ENCODE measurements around a stretch of chr7.

DNA sequence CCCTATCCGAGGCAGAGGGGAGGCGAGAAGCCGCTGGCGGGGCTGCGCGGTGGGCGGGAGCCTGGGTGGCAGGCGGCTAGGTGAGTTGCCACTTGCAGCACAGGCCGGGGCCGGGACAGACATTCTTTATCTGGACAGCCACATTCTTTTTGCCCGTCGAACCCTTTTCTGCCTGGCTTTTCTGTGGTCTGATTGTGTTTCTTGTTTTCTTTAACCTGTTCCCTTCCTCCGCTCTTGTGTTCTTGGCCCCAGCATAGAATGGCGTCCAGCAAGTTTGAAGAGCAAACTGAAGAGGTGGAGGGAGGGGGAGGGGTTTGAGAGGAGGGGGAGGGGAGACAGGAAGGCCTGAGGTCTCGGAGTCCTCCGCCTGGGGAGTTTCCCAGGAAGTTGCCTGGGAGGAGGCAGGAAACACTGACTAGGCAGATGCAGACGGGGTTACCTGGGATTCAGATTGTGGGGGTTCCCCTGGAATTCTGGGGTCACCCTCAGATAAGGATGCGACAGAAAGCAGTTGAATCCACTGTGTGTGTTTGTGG is 5.1 kb downstream of the SHH start:
- RRBS, result no CpG with 5 or more reads among the region's 18 CpGs

DNA sequence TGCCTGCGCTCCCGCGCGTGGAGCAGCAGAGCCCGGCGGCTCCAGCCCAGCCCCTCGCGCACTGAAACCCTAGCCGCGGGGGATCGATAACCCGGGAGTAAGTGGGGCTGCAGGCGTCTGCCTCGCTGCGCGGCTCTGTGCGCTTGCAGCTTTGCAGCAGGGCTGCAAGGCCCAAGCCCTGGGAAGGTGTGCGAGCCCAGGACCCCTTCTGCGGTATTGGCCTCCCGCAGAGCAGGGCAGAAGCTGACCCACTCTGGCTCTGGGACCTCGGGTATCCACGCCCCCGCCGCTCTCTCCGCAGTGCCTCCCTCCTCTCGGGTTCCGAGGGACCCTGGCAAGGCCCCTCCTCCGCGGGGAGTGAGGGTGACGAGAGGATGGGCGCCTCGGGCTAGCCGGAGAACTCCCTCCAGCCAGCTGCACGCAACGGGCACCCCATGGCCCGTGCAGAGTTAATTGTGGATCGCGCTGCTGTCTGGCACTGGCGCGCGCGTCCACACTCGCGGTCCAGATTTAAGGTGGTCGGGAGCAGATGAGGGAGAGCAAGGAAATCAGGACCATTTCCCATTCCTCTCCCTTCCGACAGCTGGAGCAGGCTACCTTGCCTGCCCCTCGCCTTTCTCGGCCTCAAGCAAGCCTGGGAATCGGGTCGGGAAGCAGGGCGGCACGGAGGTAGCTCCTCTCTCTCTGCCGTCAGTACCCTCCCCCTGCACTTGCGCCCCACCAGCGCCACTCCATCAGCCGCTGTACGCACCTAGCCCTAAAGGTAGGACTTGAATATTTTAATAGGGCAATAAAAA is 2.0 kb downstream of the SHH start:
- RRBS, result 2% methylated on average over 12 of the region's 57 CpGs

GRCh38 chr7:155953664-155954103 is 141.4 kb upstream of the SHH start:
- RRBS, result no CpG with 5 or more reads among the region's 12 CpGs

GRCh38 chr7:155960756-155961570 is 148.7 kb upstream of the SHH start:
- RRBS, result no CpG with 5 or more reads among the region's 18 CpGs

GRCh38 chr7:156368052-156368499 is 272.5 kb upstream of the RNF32 start:
- RRBS, result no CpG with 5 or more reads among the region's 6 CpGs

- RRBS, result 96% methylated on average over 3 of the region's 12 CpGs
These were observed 238.2 kb upstream of the RNF32 start for GRCh38 chr7:156402281-156402798.

DNA sequence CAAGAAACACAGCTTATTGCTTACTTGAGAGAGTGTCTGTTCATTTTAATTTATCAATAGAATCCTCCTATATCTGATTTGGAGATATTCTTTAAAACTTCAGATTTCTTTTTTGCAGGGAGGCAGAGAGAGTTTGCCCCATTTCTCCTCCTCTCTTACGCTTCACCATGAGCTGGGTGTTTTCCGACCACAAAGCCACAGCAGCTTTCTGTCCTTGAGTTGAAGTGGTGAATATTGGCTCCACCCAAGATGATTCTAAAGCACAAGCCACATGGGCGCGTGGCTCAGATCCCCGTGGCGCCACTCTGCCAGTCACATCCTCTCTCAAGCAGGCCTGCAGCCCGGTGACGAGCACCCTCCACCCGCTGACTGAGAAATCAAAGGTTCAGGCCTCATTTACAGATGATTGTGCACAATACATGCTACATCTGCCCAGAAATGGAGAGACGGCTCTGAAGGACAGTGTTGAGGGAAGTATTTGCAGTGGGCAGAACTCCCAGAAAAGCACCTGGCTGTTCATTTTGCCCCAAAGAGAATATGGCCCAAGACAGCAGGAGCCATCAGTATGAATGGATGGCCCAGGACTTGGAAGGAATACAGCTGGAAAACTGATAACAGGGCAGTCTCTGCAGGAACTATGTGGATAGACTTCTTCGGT is 27.6 kb upstream of the RNF32 start:
- RRBS, result no CpG with 5 or more reads among the region's 11 CpGs

DNA sequence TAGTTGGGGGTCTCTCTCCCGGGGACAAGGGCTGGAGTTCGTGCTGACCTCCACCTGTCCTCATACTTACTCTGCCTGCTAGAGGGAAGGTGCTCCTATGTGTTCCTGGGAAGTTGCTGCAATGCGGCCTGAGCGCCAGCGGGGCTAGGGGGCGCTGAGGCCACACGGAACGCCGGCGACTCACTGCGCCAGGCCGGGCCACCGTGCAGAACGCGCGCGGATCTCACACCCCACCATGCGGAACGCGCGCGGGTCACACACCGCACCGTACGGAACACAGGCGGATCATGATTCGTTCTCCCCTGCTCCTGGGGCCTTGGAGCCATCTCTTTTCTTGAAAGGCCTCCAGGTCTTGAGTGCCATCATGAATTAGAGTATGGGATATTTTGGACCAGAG is 15.9 kb upstream of the LMBR1 start:
- RRBS, result no CpG with 5 or more reads among the region's 27 CpGs

DNA sequence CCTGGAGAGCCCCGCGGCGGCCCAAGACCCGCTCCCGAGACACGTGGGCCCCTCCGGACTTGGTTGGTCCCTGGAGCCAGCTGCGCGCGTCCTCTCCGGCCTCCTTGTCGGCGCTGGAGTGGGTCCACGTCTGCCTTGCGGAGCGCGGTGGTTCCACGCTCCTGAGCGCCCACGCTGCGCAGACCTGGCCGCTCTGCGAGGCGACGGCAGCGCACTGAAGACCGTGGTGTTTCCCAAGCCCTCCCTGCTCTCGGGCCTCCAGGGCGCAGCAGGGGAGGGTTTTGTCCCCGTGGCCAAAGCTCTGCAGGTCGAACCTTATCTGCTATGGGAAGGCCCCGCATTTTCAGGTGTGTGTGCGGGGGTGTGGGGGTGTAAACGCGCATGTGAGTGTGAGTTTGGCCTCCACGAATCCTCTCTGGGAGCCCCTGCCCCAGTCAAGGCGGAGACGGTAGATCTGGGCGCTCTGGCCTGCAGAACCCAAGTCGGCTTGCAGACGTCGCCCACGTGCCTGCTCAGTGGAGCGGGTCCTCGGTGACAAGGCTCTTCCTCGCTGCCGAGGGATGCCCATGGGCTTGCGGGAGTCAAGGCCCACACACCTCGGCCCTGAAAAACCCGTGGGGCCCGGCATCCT is 613 bp upstream of the MNX1 start:
- RRBS, result 2% methylated on average over 11 of the region's 51 CpGs

GRCh38 chr7:157299639-157300616 is 36.9 kb upstream of the DNAJB6 start:
- RRBS, result no CpG with 5 or more reads among the region's 51 CpGs

DNA sequence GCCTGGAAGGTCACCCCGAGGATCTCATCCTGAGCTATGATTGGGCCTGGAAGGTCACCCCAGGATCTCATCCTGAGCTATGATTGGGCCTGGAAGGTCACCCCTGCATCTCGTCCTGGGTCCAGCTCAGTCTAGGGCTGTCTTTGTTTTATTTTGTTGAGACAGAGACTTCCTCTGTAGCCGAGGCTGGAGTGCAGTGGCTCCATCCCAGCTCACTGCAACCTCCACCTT is 16.9 kb upstream of the DNAJB6 start:
- RRBS, result no CpG with 5 or more reads among the region's 3 CpGs

GRCh38 chr7:157339855-157340646 is 3.2 kb downstream of the DNAJB6 start:
- RRBS, result no CpG with 5 or more reads among the region's 22 CpGs

GRCh38 chr7:157368939-157369748 is 32.3 kb downstream of the DNAJB6 start:
- RRBS, result no CpG with 5 or more reads among the region's 18 CpGs

DNA sequence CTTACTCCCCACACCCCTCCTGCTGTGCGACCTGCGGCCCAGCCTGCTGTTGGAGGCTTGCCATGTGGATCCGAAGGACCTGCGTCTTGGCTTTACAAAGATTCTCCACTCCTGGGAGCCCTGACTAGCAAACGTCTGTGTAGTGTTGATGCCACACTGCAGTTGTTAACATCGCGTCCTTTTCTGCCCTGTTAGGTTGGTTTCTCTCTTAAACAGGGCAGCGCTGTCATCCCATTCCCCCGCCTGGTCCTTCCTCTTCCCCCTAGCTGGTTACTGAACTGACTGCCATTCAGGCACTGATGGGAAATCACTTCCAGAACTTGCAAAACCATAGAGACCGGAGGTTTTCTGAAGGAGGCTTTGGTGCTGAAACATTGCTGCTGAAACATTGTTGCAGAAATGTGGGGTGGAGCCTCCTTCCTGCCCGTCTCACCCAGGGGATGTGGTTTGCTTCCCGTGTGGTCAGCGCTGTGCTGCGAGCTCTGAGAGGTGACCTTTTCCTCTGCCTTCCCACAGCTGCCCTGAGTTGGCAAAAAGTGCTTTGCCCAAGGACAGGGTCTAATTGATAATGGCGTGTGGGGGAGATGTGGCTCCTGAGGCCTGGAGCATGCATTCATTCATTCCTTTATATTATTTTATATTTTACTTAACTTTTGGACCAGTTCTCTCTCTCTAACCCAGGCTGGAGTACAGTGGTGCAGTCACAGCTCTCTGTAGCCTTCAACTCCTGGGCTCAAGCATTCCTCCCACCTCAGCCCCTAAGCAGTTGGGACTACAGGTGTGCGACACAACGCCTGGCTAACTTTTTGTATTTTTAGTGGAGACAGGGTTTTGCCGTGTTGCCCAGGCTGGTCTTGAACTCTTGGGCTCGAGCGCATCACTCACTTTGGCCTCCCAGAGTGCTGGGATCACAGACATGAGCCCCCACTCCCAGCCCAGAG is 53.7 kb downstream of the DNAJB6 start:
- RRBS, result no CpG with 5 or more reads among the region's 20 CpGs

DNA sequence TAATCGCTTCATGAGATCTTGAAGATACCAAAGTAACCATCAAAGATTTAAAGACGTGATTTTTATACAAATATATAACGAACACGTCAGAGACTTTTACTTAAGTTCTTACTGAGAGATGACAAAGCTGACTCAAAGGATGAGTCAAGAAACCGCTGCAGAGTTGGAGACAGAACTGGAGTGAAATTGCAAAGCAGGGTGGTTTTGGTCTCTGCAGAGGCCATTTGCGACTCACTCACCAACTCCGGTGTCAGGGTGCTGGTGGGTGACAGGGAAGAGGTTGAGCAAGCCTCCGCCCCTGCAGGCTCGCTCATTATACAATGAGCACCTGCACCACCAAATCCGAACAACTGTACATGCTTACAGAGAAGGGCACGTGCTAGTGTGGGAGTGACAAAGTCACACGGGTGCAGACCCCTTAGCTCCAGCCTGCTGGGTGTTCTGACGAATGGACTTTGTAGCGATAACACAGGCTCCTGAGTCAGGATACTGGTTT is 75.3 kb downstream of the DNAJB6 start:
- RRBS, result no CpG with 5 or more reads among the region's 14 CpGs

DNA sequence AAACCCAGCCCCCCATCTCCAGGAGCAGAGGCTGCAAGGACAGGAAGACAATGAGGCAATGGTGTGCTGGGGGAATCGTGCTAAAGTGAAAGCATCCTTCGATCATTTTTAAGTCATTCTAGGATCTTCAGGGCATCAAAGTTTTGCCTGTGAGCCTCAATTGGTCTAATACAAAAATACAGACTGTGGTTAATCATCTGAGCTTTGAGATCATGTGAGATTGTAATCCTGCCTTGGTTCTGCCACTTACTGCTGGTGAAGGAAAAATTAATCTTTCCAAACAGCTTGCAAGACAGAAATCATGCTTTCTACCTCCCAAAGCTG is 166.5 kb downstream of the DNAJB6 start:
- RRBS, result no CpG with 5 or more reads among the region's 2 CpGs

- RRBS, result no CpG with 5 or more reads among the region's 9 CpGs
These were observed 188.9 kb downstream of the DNAJB6 start for GRCh38 chr7:157525731-157525989.

- RRBS, result no CpG with 5 or more reads among the region's 2 CpGs
These were observed 485.8 kb downstream of the DNAJB6 start for GRCh38 chr7:157822508-157823069.

- RRBS, result no CpG with 5 or more reads among the region's 28 CpGs
These were observed 517.5 kb downstream of the DNAJB6 start for GRCh38 chr7:157854050-157854907.

DNA sequence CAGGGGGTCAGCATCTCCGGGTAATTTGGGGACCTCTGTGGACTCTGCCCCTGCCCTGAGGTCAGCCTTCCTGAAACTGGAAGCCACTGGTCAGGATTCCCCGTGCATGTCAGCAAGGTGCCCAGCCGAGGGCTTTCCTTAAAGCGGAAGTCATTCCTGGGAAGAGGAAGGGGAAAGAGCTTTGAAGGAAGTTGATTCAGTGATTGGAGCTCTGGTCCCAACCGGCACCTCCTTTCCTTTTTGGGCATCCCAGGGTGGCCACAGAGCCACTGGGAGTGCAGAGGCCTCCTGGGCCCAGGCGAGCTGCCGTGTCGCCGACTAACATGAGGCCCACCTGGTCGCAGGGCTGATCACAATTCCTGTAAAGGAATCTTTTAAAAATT is 569.2 kb downstream of the DNAJB6 start:
- RRBS, result no CpG with 5 or more reads among the region's 10 CpGs

All from brain (tissue), 1 donor.